Mucosa of descending colon (tissue), 1 donor: Measurements from ENCODE around the genes PEAK3 and LMNB2.

- PRO-cap, result no peak
Observed at GRCh38 chr19:2180256-2180754, 16.6 kb downstream of the DOT1L start.

GRCh38 chr19:2181315-2182135 lies 17.8 kb downstream of the DOT1L start:
- PRO-cap, result no peak

- PRO-cap, result no peak
Observed at GRCh38 chr19:2199852-2200557, 36.1 kb downstream of the PLEKHJ1 start.

DNA sequence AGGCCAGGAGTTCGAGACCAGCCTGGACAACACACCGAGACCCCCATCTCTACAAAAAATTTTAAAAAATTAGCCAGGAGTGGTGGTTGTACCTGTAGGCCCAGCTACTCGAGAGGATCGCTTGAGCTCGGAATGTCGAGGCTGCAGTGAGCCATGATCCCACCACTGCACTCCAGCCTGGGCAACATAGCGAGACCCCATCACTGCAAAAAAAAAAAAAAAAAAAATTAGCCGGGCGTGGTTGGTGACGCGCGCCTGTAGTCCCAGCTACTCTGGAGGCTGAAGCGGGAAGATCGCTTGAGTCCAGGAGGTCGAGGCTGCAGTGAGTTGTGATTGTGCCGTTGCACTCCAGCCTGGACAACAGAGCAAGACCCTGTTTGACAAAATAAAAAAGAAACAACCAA lies 581 bp downstream of the SF3A2 start:
- PRO-cap, result no peak

DNA sequence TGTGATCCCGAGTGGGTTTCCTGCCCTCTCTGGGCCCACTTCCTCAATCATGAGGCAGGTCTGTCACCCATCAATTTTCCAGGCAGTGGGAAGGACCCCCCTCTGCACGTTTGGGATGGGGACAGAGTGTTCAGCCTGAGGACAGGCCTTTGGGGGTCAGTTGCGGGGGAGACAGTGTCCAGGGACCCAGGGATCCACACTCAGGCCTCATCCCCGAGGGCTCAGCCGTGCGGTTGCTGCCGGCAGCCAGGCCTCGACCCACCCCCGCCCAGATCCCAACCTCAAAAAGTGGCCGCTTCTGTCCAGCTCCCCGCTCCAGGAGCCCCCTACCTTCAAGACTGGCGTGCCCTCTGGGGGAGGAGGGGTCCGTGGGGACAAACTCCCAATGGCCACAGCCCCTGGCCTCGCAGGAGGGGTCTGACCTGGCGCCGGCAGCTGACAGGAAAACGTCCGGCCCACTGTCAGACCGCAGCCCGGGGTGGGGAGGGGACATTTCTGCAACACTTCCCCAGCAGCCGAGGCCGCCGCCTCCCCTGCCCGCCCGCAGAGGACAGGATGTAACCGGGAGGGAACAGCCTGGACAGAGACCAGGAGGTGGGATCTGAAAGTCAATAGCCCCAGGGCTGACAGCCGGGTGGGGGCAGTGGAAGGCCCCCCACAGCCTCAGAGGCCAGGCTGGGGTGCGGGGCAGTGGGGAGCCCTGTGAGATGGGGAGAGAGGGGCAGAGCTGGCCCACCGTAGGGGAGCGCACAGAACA lies at the start of gene PEAK3:
TSS of gene PEAK3 (minus strand) at position 419 of the 757 bp plus-strand sequence.
- PRO-cap, result bidirectional peak, plus-strand start at position 546 of the sequence, minus-strand start at position 440 of the sequence

- PRO-cap, result bidirectional peak, plus-strand start at chr19:2427996, minus-strand start at chr19:2427888
Observed at GRCh38 chr19:2427750-2428832, 705 bp upstream of the TIMM13 start.

DNA sequence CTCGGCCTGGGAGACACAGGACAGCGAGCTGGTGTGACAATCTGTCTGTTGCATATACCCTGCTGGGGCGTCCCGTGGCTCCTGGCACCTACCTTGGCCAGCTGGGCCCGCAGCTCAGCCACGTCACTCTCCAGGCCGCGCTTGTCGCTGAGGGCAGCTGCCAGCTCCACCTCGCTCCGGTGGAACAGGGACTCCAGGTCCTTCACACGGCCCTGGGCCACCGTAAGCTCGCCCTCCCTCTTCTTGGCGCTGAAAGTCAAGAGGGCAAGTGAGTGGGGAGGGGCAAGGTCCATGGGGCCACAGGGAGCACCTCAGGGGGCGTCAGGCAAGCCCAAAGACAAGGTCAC lies 10.9 kb upstream of the TIMM13 start:
- PRO-cap, result no peak

- PRO-cap, result bidirectional peak, plus-strand start at chr19:2457097, minus-strand start at chr19:2456954
Observed at GRCh38 chr19:2456507-2457240, at the start of gene LMNB2. LMNB2 (minus strand) TSS chr19:2456959.

DNA sequence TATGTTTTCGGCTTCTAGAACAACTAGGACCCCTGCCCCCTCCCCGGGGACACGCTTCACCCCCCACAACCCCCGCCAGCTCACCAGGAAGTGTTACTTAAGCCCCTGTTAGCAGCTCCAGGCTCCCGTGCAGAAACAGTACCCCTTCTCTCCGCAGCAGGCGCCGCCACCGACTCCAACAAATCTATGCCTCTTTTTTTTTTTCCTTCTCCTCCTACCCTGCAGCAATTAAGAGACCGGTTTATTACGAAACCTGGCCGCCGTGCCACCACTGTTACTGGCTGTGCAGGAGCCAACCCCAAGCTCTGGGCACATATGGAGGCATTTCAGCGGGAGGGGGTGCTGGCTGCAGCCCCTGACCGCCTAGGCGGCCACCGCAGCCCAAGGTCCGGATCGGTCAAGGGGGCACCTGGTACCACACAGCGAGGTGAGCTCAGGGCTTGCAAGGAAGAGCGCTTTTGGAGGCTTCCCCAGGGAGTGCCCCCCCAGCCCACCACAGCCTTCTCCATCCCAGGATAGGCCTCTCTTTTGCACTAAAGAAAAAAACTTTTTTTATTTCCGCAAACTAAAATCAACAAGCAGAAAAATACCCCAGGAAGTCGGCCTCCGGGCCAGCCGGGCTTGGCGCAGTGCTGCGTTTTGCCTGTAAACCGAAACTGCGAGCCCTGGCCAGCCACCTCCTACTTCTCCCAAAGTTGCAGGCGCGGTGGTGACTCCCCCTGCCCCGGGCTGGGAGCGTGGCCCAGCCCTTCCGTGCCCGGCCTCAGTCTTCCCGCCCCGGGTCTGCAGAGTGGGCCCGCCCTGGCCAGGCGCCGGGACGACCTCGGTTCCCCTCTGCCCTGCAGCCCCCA lies 2.6 kb downstream of the GADD45B start:
- PRO-cap, result bidirectional peak, plus-strand start at position 244 of the sequence, minus-strand start at position 188 of the sequence; bidirectional peak, plus-strand start at position 597 of the sequence, minus-strand start at position 658 of the sequence

DNA sequence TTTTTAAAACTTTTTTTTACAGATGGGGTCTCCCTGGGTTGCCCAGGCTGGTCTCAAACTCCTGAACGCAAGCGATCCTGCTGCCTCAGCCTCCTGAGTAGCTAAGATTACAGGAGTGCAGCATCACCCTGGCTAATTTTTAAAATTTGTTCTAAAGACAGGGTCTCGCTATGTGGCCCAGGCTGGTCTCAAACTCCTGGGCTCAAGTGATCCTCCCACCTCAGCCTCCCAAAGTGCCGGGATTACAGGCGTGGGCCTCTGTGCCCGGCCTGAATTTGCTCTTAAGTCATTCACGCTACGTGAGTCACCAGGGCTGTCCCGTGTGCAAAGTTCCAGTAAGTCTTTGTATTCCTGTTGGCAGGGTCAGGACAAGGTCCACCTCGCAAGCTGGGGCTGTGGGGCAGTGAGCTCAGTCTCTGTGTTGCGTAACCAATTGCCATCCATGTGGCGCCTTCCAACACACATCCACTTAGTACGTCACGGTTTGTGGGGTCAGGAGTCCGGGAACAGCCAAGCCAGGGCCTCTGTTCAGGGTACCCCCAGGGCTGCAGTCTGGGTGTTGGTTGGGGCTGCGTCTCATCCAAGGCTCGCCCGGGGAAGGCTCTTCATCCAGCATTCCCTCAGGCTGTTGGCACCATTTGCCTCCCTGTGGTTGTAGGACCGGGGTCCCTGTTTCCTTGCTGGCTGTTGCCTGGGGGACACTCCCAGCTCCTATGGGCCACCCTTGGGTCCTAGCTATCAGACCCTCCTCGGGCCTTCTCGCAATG lies 101.0 kb downstream of the GADD45B start:
- PRO-cap, result unidirectional peak, plus-strand start at position 550 of the sequence

DNA sequence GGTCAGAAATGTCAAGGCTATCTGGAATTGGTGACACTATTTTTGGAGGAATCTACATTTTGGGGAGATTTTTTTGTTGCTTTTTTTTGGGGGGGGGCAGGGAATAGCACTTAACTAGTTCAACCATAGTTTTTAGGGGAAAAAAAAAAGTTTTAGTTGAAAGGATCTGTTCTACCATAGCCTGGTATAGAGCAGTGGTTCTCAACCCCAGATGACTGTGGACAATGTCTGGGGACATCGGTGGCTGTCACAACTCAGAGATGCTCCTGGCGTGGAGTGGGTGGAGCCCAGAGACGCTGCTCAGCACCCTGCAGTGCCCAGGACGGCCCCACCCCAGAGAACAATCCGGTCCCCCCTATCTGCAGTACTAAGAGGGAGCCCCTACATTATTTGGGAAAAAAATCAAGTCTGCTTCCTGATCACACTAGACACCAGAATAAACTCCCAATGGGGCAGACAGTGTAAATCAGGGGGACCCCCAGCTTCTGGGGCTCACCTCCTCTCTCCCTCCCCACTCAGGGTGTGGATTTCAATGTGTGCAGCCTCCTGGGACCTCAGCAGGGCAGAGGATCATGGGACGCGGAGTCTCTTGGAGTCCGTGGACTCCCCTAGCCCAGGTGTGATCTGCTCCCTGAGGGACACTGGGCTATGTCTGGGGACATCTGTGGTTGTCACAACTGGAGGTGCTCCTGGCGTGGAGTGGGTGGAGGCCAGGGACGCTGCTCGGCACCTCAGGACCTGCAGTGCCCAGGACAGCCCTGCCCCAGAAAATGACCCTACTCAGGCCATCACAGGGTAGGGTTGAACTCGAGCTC lies 8.1 kb downstream of the GNG7 start:
- PRO-cap, result no peak

- PRO-cap, result no peak
Observed at GRCh38 chr19:2722834-2723433, 1.8 kb upstream of the DIRAS1 start.

DNA sequence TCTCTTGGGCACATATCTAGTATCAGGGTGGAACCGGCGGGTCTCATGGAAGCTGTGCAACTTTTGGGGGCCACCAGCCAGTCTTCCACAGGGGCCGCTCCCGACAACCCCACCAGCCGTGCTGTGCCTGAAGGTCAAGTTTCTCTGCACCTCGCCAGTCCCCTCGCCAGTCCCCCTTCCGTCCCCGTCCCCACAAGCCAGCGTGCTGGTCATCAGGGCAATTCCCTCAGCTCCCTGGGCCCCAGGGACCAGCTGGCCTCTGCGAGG lies 16.3 kb downstream of the SGTA start:
- PRO-cap, result no peak

DNA sequence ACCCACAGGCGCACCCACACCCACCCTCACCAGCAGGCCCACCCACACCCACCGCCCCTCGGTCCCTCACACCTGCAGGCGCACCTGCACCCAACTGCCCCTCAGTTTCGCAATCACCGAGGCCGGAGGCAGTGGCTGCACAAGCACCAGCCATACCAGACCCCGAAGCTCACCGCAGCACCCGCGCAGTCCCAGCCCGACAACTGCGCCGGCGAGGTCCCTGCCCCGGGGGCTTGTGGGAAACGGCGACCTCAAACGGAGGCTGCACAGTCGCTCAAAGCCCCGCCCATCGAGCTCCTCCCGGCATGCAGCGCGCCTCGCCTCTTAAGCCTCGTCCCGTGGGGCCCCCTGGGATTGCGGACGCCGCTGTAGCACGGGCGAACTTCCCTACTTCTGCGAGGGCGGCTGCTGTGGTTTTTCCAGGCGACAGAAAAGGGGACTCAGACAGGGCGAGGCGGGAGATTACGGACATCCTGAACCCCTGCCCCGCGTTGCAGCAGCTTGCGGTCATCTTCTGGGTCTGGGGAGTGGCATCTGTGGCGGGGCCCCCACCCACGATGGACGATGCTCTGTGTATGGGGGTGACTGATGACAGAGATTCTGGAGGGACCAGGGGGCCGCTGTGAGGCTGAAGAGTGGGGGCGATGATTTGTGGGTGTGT lies 18.0 kb downstream of the ZNF77 start:
- PRO-cap, result no peak

- PRO-cap, result no peak
Observed at GRCh38 chr19:2977786-2978053, 356 bp downstream of the TLE6 start.

DNA sequence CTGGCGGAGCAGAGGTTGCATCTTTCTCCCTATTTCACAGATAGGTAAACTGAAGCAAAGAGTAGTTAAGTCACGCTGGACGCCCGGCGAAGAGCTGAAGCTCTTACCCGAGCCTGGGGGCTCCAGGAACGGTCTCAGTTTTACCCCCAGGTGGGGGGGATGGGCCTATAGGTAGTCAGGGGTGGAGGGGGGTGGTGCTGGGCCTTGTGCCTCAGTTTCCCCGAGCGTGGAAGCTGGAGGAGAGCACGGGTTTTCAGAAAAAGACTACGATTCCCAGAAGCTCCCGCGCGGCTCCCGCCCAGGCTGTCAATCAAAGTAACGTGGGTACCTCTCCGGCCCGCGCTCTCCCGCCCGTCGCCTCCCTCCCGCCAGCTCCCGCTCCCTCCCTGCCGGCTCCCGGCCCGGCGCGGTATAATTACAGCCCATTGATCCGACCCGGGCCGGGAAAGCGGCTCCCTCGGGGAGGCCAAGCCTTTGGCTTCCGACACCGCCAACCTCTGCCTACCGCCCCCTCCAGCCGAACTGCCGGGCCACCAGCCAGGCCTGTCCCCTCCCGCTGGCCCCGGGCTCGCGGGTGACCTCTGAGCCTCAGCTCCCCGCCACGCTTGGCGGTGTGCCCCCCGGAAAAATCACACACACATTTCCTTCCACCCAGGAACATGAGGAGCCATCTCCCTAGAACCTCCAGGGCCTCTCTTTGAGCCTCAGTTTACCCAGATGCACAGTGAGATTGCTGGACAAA lies 7.1 kb upstream of the TLE2 start:
- PRO-cap, result unidirectional peak, plus-strand start at position 425 of the sequence

DNA sequence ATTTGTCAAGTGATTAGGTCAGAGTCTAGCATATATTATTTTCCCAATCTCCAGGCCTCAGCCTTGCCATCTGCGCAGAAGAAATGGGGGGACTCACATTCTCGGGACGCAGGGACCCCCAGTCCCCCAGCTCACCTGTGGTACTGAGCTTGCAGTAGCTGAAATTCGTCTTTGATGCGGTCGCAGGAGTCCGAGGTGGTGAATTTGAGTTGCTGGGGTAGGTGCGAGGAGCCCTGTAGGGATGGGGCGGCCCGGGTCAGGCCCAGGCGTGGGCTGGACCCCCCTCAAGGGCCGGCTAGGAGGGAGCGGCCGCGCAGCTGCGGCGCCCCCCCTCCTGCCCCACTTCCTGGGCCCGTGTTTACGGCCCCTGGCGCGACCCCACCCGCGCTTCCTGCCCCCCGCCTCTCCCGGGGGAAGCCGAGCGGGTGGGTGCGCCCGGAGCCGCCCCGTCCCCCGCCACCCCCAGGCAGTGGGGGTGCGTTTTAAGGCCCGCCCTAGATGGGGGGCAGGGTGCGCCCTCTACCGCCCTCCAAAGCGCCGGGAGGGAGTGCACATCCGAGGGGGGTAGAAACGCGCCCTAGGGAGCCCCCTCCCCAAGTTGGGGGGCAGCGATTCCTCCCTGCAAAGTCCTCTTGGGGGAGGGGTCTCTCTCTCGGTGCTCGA lies 1.1 kb downstream of the TLE5 start:
- PRO-cap, result bidirectional peak, plus-strand start at position 532 of the sequence, minus-strand start at position 348 of the sequence

- PRO-cap, result unidirectional peak, minus-strand start at chr19:3095681; bidirectional peak, plus-strand start at chr19:3096610, minus-strand start at chr19:3096372
Observed at GRCh38 chr19:3095458-3096463, 1.6 kb downstream of the GNA11 start.

DNA sequence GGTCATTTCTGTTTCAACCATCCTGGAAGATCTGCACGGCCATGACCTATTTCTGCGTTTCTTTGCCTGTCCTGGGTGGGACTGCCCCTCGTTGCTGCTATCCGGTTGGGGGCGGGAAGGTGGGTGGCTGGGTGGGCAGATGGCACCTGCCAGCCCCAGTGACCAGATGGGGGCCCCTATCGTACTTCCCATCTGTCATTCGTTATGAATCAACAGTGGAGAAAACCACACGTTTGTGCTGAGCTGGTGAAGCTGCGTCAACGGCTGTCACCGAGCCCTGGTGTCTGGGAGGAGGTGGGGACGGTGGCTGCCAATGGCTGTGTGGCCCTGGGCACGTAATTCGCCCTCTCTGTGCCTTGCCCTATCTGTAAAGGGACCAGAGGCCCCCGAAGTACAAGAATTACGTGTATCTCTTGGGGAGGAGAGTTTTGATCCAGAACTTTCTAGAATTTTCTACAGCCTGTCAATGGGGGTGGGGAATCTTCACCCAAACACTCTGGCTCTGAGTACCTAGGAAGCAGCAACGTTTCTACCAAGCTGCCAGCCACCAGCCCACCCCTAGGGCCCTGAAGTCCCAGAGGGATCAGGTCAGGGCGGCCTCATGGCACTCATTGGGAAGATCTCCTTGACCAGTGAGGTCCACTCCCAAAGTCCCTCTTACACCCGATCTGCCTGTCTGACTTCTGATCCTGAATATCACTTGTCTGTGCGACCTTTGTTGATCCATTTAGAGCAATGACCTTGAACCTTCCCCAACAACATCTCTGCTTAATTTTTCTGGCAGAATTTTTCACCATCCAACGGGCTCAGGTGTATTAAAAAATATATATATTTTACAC lies 2.3 kb upstream of the GNA15 start:
- PRO-cap, result bidirectional peak, plus-strand start at position 283 of the sequence, minus-strand start at position 194 of the sequence

- PRO-cap, result no peak
Observed at GRCh38 chr19:3145829-3146587, 10.2 kb downstream of the GNA15 start.